ENCODE data around the genes CDC42BPA and ARF1.

- PRO-cap, 7 experiments = no peak in any of the 7 experiments
These were observed 40.5 kb downstream of the STUM start for GRCh38 chr1:226589030-226589485.

DNA sequence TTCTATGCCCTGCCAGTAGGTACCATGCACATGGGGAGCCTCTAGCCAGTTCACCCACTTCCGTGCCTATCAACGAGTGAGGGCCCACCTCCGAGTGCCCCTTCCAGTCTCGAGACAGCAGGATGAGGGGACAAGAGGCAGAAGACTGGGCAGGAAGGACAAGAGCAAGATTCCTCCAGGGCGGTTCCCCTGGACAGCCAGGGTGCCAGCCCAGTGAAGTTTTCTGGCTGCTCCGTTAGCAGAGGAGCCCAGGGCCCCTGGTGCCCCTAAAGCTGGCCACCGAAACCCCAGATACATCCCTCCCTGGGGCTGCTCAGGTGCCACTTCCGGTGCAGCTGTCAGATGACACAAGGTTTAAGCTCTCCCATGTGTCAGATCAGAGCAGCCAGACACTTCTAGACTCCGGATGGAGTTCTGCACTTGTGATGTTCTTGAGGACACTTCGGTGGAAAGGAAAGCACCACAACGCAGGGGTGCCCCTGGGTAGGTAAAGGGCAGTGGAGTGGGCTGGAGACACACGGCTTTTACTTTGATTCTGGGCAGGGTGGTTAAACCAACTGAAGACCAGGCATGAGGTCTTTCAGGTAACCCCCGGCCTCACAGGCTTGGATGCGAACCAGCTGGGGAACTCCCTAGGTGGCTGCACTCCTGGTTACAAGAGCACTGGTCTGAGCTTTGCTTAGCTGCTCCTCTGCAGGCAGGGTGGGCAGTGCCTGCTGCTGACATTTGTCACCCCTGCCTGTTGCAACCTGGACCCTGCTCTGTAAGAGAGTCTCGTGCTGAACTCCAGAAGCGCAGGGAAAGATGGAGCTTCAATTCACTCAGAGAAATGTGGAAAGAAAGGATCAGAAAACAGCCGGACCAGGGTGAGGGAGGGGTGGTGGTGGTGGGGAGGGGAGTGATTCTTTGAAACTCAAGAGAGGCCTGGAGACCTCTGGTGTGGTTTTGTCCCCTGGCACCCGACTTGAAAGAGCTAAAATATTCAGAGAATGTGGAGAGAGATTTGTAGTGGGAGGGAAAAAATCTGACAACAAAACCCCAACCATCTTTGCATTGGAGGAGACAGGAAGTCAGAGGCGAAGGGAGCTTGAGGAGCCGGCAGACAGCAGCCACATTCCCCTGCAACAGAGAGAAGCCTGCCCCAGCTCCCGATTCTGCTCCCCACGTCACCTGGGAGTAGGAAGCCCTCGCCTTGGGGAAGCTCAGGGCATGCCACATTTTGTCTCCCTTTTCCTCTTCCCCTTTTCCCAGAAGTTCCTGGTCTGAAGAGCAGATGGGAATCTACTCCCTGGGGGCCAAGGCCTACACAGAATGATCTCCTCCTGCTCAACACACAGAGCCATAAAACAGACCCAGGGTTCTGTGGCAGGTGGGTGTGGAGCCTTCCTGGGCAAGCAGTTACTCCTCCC lies 85.4 kb downstream of the ITPKB start:
- PRO-cap, 7 experiments = peak in 7 of 7 experiments; most common plus-strand start position 379 of the sequence (in 7); most common minus-strand start position 285 of the sequence (in 2)

- PRO-cap, 7 experiments = no peak in any of the 7 experiments
These were observed 49.3 kb downstream of the ITPKB start for GRCh38 chr1:226689718-226690337.

DNA sequence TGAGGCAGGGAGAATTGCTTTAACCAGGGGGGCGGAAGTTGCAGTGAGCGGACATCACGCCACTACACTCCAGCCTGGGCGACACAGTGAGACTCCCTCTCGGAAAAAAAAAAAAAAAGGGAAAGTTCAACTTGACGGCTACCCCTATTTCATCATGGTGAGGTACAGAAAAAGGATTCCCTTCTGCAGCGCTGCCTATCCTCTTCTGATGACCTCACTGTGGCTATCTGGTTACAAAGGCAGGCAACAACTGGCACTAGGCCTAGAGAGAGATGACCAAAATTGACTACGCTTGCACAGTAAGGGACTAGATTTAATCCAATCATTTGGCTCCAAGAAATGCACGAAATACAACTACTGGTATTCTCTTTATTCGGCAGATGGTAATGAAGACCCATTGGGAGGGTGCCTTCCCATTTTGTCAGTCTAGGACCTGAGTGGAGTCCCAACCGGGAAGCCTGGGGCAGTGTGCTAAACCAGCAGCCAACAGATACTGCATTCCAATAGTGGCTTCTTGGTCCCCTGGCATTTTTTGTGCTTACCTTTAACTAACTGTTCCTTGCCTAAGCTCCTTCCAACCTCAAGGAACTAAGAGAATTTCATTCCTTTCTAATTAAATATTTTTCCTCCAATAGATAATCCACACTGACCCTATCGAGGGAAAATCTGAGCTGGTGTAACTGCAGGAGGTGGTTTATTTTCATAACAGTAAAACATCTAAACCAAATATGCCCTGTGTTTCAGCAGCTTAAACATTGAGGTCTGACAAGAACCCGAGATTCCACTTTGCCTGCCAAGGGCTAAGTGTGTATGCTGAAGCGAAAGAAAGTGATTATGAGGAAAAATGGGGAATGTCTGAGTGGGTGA lies 36.6 kb downstream of the ITPKB start:
- PRO-cap, 7 experiments = no peak in any of the 7 experiments

- PRO-cap, 7 experiments = peak in 2 of 7 experiments; most common plus-strand start chr1:226724126 (in 1); most common minus-strand start chr1:226724136 (in 1)
These were observed 15.0 kb downstream of the ITPKB start for GRCh38 chr1:226723647-226724872.

DNA sequence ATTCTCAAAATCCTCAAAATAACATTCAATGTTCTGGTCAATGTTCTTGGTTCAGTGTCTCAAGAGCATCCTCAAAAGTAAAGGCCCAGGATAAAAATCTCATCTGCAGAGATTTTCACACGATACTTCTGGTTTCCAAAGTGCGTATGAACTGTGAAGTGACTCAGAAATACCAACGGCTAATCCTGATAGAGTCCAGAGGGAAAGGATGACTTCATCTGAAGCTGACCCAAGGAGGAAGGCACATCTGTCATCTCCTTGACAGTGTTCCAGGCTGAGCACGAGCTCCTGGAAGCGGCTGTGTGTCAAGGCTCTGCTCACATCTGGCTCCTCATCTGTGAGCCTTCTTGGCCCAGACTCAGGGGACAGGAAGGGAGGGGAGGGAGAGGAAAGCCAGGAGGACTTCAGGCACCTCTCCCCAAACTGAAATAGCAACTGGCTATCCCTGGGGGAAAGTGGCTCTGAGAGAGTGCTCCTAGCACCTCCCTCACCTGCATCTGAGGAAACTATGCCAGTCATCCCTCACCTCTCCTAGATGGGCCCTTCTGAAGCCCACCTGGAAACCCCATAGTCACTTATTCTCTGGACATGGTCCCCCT lies 49.1 kb upstream of the PSEN2 start:
- PRO-cap, 7 experiments = no peak in any of the 7 experiments

- PRO-cap, 7 experiments = no peak in any of the 7 experiments
These were observed 2.1 kb upstream of the COQ8A start for GRCh38 chr1:226937983-226938499.

DNA sequence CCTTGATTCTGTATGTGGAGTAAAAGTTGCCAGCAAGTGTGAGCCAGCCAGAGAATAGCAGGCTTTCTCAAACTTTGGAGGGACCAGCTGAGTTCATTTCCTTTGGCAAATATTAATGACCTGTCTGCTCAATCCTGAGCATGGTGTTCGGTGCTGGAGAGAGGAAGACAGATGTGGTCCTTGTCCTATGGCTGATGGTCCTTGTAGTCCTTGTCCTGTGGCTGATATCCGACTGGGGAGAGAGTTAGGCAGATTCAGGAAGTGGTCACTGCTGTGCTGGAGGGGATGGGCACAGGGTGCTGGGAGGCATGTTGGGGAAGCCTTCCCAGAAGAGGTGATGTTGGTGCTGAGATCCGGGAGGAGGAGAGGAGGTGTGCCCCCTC lies 14.5 kb downstream of the COQ8A start:
- PRO-cap, 7 experiments = no peak in any of the 7 experiments

DNA sequence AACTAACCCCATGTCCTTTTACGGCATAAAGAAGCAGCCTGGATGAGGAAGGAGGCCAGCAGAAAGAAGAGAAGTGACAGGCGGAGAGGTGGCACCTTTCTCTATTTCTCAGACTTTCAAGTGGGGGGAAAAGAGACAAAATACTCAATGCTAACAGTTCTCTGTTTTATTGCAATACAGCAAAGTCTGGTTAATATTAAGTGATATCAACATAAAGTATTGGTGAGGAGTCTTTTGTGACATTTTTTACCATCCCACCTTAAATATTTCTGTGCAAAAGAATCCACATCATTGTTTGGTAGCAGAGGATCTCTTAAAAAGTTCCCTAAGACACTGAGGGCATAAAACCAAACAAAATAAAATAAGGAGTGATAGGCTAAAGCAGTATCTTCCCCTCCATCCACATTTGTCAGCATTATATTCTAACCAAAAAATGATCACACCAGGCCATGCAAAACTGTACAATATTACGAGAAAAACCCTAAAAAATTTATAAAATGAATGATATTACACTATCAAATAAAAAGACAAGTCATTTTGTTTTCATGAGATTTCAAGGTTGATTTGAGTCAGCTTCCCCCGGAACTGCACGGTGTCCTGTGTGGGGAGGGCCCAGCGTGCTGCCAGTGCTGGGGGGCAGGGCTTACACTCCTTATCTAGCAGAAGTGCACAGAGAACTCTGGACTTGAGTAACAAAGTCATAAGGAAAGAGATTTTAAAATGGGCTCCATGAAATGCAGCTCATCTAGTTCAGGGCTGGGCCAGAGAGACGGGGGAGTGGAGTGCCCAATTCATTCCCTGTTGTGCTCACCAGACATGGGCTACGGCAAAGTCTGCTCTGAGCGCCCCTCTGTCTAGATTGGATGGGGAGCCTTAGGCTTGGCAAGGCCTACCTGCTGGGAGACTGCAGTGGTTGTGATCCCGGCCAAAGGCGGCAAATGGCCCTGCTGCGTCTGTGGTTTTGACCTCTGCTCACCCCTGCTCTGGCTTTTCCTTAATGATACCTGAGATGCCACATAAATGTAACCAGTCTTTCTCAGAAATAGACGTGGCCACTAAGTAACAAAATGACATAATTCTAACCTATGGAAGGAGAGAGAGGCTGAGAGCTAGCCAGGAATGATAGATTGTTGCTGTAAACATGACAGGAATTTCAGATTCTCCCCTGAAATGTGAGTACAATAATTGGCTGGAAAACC lies 50.0 kb downstream of the COQ8A start:
- PRO-cap, 7 experiments = no peak in any of the 7 experiments

DNA sequence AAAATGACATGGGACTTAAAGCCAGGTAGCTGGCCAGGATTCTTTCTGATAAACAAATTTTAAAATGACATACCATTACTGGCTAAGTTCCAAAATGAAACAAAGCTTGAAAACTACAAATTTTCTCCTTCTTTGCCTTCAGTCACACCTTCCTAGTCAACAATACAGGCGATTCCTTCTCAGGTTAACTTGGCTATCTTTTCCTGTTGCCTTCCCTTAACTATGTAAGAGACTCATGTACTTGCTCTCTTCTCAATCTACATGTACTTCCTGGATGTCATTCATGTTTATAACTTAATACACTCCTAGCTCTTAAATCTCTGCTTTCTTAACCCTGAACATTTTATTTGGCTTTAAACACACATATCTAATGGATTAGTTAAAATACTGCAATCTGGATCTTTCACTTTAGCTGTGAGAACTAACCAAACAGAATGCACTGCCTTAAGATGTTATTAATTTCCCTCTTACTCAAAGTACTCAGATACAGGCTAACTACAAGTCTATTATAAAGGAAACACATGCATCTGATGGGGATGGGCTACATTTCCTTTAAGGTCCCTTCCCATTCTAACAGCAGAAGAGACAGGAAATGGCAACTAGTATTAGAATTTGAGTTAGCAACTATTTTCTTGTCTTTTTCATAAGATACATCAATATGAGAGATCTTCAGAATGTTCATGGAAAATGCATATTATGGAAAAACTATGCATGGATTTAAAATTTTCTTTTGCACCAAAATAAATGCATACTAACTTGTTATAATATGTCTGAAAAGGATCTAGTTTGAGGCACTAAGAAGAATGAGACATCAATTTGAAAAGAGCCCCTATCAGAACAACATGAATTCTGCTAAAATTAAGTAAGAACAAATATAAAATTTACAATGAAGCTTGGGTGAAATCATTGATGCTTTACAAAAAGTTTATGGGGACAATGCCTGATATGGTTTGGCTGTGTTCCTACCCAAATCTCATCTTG lies 97.3 kb downstream of the COQ8A start:
- PRO-cap, 7 experiments = no peak in any of the 7 experiments

GRCh38 chr1:227288850-227289737 lies 29.2 kb downstream of the CDC42BPA start:
- PRO-cap, 7 experiments = no peak in any of the 7 experiments

DNA sequence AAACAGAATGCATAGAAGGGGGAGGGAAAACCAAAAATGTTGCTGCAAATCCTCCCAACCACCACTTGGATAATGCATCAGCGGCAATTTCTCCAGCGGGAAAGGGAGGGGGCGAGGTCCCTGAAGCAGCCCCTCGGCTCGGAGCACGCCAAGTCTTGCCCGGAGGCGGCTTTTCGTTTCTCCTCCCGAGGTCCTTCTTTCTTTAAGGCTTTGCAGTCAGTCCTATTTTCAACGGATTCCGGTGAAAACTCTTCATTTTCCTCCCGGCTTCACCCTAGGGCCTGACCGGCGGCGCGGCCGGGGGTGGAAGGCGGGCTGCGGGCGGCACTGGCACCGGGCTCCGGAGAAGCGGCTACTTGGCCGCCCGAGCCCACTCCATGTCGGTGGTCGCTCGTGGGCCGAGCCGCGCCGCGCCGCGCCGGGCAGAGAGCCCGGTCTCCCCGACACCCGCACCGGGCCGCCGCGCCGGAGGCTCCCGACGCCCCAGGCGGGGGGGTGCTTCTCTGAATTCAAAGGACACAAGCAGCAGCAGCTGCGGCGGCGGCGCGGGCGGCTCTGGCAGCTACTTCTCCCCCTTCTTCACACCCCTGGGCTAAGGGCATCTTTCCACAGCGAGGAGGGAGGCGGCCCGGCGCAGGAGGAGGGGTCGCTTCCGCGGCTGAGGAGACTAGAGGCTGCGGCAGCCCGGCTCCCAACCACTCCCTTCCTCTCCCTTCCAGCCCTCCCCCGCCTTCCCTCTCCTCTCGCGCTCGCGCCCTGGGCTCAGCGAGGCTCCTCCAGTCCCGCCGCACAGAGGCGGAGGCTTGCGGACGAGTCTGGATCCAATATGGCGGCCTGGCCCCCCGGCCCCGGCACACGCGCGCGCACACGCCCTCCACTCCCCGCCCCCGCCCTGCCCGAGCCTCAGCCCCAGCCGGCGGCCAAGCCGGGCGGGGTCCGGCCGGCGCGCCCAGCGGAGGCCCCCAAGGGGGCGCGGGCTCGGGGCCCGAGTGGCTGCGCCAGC lies at the start of gene CDC42BPA:
CDC42BPA (minus strand) TSS at position 828 of the 1,003 bp plus-strand sequence.
- PRO-cap, 7 experiments = no peak in any of the 7 experiments

GRCh38 chr1:227734384-227734953 lies 633 bp downstream of the JMJD4 start:
- PRO-cap, 7 experiments = peak in 1 of 7 experiments; most common plus-strand start chr1:227734801 (in 1)

GRCh38 chr1:227945404-227946120 lies 2.2 kb downstream of the WNT9A start:
- PRO-cap, 7 experiments = no peak in any of the 7 experiments

- PRO-cap, 7 experiments = peak in 7 of 7 experiments; most common plus-strand start chr1:228082708 (in 5); most common minus-strand start chr1:228082500 (in 6)
These were observed at the start of gene ARF1 for GRCh38 chr1:228082305-228082848. TSS of gene ARF1 (plus strand) at chr1:228082708.

- PRO-cap, 7 experiments = no peak in any of the 7 experiments
These were observed 5.2 kb downstream of the C1orf35 start for GRCh38 chr1:228097828-228098341.

DNA sequence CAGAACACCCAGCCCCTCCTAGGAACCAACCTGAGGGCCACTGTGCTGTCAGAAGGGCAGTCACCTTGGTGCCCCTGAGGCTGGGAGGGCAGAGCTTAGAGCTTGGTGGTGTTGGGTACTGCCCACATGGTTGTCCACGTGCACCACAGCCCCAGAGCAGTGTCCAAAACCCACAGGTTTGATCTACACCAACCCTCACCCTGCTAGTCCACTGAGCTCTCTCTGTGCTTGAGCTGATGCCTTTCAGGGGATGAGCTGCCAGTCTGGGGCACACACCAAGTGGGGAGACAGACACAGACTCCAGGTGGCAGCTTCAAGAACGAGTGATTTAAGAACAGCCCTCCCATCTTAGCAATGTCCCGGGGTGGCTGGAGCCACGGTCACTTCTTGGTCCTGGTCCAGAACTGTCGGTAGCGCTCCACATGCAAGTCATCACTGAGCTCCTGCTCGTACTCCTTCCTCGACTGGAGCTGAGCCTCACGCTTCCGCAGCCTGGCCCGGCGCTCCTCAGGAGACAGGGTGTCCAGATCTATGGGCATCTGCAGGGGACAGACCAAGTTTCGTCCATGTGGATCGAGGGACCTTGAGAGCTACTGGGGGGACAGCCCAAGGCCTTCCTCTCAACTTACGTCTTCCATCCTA lies 2.6 kb downstream of the MRPL55 start:
- PRO-cap, 7 experiments = peak in 2 of 7 experiments; most common minus-strand start position 219 of the sequence (in 2)

GRCh38 chr1:228145263-228146054 lies 4.3 kb upstream of the GJC2 start:
- PRO-cap, 7 experiments = no peak in any of the 7 experiments

- PRO-cap, 7 experiments = no peak in any of the 7 experiments
These were observed 1.2 kb upstream of the IBA57 start for GRCh38 chr1:228164067-228165204.

DNA sequence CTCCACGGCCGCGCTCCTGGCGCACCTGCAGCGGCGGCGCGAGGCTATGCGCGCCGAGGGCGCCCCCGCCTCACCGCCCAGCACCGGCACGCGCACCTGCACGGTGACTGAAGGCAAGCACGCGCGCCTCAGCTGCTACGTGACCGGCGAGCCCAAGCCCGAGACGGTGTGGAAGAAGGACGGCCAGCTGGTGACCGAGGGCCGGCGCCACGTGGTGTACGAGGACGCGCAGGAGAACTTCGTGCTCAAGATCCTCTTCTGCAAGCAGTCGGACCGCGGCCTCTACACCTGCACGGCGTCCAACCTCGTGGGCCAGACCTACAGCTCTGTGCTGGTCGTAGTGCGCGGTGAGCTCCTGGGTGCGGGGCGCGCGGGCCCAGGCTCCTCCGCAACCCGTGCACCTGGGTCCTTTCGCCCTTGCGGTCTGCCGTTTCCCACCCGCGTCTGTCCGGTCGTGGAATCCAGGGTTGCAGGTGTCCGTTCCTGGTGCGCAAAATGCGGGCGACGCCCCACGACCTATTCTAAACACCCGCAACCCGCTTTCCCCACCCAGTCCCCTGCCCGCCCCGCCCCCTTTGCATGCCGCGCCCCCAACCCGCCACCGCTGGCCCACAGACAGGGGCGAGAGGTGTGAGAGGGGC lies 4.7 kb downstream of the OBSCN start:
- PRO-cap, 7 experiments = no peak in any of the 7 experiments